Skeletal muscle cell (primary cell): ENCODE results near the genes OXA1L, LRP10 and AJUBA.

DNA sequence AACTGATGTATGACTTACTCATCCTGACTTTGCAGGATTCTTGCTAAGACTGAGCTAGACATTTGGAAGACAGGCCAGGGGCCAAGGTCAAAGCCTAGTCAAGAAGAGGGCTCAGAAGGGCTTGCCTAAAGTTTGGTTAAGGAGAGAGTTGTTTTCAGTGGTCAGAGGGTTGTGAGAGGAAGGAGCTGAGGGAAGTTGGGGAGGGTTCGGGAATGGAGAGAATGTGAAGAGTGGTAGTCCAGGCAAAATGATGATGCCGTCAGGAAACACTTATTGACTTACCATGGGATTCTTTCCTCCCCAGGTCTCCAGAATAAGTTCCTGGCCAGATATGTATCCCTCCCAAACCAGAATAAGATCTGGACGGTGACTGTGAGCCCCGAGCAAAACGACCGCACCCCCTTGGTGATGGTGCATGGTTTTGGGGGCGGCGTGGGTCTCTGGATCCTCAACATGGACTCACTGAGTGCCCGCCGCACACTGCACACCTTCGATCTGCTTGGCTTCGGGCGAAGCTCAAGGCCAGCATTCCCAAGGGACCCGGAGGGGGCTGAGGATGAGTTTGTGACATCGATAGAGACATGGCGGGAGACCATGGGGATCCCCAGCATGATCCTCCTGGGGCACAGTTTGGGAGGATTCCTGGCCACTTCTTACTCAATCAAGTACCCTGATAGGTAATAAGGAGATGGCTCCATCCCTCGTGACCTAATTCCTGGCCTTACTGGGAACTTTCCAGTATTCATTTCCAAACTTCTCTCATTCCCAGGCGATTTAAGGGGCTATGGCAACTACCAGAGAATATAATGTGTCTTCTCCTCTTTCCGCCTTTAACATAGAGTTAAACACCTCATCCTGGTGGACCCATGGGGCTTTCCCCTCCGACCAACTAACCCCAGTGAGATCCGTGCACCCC, 5.2 kb downstream of the ABHD4 start:
- RRBS, result no CpG with 5 or more reads among the region's 21 CpGs

DNA sequence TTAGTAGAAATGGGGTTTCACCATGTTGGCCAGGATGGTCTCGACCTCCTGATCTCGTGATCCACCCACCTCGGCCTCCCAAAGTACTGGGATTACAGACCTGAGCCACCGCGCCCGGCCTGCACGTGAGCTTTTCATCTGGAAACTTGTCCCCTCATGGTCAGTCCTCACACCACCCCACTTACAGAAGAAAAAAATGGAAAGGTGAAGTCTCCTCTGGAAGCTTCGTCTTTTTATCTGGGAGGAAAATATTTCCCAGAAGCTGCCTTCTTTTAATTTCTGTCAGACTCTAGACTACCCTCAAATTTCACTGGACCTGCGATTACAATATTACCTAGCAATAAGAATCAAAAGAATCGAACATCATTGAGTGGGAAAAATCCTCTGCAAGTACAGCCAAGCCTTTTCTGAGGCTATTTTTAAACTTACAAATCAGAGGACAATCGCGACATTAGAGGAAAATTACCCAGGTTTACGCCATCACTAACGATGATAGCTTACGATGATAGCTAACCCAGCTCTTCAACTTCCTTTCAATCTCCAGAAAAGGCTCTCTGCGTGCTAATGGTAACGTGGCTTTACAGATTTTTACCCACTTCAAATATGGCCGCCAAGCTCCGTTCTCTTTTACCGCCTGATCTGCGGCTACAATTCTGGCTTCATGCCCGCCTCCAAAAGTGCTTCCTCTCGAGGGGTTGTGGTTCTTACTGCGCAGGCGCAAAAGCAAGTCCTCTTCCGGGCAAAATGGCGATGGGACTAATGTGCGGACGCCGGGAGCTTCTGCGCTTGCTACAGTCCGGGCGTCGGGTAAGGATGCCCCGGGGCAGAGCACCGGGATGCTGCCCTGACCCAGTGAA, at the start of gene OXA1L:
Gene OXA1L, plus strand, starts transcription at position 731 of the 857 bp plus-strand sequence.
- RRBS, result under 1% methylated on average over 5 of the region's 36 CpGs

DNA sequence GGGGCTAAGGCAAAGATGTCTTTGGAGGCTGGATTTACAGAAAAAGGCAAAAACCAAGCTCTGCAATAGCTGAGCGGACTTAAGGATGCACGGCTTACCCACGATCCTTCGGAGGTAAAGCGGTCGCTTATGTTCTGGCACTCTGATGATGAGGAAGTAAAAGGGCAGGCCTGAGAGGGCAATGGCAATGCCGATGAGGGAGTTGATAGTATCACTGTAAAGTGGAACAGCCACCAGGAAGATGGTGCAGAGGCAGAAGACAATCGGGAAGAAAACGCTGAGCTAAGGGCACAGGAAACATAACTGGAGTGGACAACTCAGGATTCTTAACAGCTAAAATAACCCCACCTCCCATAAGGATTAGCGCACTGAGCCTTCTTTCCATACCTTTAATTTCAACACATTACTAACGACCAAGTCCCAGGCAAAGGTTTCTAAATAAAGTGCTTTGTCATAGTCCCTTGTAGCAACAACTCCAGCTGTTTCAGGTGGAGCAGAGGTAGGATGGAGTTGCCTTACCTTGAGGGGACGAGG, 7.4 kb downstream of the OXA1L start:
- RRBS, result no CpG with 5 or more reads among the region's 12 CpGs

DNA sequence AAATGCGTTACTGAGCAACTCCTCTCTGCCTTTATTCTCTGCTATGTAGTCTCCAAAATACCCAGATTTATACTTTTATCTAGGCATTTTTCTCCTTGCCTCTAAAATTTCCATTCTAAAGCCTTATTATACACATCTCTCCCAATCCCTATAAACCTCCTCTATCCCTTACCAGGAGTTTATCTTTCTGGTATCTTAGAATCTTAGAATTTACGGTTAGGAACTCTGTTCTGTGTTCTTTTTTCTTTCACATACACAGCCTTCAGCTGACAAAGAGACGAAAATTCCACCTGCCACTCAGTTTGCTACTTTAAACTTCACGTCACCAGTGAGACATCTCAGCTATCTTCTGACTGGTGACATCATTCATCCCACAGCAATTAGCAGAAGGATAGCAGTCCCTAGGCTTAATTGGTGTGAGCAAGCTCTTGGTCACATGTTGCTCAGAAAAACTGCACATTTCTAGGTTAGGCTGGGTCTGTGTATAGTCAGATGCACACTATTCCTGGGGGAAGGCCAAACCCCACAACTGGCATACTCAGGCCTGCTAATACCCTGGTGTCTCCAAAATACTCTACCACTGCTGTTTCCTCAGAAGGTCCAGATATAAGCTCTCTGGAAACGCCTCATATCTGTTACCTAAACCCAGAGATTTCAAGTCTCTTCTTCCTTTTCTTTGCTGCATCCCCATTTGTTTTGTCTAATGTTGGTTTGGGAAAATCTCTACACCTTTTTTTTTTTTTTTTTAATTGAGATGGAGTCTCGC, 23.9 kb downstream of the SLC7A7 start:
- RRBS, result no CpG with 5 or more reads among the region's 6 CpGs

- RRBS, result under 1% methylated on average over 40 of the region's 48 CpGs
These were observed at the start of gene LRP10 for GRCh38 chr14:22871737-22872233. LRP10 (plus strand) TSS chr14:22871740.

DNA sequence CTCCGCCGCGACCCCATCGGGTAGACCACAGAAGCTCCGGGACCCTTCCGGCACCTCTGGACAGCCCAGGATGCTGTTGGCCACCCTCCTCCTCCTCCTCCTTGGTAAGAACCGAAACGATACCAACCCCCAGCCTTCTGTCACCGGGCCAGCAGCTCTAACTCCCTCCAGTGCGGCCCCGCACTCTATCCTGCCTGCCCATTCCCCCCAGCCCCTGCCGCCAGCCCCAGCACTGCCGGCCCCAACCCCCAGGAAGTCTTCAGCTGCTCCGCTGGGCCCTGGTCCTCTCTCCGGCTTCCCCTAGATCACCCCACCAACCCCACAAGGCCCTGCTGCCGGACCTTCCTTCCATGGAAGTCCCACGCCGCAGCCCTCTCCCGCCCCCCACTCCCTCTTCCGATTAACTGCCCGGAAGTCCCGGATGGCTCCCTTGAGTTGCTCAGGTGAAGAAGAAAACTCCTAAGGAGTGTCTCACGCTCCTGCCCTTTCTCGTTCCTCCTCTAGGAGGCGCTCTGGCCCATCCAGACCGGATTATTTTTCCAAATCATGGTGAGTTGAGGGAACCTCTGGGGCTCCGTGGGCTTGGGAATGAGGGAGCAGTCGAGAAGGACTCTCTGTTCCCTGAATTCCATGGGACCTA, 814 bp downstream of the LRP10 start:
- RRBS, result 1% methylated on average over 18 of the region's 28 CpGs

DNA sequence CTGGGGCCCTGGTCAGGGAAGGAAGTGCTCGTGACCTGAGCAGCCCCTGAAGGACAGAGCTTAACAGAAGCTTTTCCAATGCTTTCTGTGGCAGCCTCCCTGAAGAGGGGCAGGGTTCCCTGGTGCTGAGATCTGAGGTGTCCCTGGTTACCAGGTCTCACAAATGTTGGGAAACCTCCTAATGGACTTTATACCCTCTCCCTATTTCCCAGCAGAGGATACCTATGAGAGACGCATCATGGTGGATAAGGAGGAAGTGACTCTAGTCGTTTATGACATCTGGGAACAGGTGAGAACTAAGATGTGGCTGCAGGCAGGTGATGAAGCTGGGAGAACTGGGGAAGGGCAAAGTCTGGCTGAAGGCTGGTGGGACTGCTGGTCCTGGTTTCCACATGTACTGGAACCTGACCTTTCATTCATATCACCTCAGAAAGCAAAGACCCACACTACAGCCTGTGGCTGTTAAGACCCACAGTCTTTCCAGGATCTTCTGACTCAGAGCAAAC, 2.1 kb downstream of the REM2 start:
- RRBS, result no CpG with 5 or more reads among the region's 3 CpGs

- RRBS, result no CpG with 5 or more reads among the region's 12 CpGs
These were observed 13.7 kb downstream of the RBM23 start for GRCh38 chr14:22905195-22905671.

GRCh38 chr14:22982159-22983271, at the start of gene AJUBA:
AJUBA (minus strand) TSS chr14:22982551.
- RRBS, result under 1% methylated on average over 11 of the region's 72 CpGs

DNA sequence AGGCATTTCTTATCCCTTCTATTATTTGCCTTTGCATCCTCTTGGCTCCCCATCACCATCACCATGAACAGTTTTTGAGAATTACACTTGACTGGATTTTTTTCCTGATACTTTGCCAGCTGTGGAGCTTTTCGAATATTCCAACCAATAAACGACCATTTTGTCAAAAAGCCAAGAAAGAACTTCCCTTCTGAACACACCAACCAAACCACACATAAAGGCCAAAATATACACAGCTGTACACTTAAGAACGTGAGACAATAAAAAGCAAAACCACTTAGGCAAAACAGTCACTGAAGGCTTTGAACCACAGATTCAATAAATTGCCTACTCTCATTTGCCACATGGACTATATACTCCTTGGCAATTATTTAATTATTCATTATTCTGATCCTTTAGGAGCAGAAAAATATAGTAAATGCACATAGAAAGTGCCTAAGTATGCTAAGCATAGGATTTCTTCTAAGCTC, 1.1 kb downstream of the C14orf93 start:
- RRBS, result no CpG with 5 or more reads among the region's 3 CpGs

GRCh38 chr14:23090386-23090825, 4.5 kb downstream of the ACIN1 start:
- RRBS, result no CpG with 5 or more reads among the region's 5 CpGs

DNA sequence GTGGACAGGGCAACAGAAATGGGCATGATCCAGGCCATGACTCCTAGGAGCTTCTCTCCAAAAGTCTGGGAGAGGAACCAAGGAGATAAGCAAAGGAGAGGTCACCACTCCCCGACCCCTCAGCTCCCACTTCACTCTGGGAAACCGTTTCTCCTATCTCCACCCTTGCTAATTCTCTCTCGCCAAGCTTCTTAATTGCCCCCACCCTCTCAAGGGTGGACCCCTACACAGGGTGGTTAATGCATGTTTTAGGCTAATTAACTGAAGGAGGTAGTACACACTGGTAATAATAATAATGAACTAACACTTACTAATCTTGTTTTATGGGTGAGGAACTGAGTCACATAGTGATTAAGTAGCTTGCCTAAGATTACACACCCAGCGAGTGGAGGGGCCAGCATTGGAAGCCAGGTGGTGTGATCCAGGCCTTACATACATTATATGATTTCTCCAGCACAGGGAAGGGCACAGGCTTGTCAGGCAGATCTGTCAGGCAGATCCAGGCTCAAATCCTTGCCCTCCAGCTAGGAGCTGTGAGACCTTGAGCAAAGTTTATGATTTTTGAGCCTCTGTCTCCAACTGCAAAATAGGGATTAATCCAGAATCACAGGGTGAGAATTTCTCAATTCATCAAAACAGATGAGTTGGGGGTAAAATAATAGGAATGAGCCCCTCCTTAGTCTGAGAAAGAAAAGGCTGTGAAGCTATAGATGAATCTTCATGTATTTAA, 19.1 kb upstream of the CEBPE start:
- RRBS, result no CpG with 5 or more reads among the region's 4 CpGs

GRCh38 chr14:23147664-23148122, 28.6 kb upstream of the CEBPE start:
- RRBS, result no CpG with 5 or more reads among the region's 1 CpG

- RRBS, result no CpG with 5 or more reads among the region's 3 CpGs
These were observed 30.0 kb downstream of the SLC7A8 start for GRCh38 chr14:23153523-23153832.

DNA sequence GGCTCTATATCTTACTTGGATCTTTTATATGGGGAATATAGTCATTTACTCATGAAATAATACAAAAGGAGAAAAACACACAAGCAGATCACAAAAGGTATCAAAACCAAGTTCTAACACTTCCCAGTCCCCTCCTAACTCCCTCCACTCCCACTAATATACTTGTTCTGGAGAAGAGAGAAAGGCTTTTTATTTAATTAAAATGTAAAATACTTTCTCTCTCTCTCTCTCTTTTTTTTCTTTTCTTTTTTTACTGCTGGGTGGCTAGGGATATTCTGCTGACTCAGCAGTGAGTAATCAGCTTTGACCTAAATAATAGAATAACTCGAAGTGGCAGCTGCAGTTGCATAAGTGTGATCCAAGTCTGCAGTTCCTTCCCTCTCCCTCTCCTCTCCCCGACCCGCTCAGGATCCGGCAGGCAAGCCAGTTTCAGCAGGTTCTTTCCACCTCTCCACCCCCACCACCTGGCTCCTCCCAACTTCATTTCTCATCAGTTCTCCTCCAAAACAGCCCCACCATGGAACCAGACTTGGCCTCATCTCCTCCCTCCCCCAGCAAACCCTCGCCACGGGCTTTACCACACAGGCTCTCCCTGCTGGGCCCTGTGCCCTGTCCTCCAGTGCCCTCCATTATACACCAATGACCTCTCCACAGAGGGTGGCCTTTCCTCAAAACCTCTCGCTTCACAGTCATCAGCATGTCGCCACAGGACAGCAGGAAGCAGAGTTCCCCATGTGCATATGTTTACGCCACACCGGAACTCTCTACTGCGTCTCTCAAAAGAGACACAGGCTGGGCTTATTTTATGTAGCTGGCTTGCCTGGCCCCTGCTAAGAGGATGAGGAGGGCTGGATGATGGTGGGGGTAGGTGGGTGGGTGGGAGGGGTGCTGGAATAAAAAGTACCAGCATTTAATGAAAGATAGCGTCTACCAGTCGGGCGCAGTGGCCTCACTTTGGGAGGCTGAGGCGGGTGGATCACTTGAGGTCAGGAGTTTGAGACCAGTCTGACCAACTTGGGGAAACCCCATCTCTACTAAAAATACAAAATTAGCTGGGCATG, 22.4 kb downstream of the SLC7A8 start:
- RRBS, result no CpG with 5 or more reads among the region's 15 CpGs

DNA sequence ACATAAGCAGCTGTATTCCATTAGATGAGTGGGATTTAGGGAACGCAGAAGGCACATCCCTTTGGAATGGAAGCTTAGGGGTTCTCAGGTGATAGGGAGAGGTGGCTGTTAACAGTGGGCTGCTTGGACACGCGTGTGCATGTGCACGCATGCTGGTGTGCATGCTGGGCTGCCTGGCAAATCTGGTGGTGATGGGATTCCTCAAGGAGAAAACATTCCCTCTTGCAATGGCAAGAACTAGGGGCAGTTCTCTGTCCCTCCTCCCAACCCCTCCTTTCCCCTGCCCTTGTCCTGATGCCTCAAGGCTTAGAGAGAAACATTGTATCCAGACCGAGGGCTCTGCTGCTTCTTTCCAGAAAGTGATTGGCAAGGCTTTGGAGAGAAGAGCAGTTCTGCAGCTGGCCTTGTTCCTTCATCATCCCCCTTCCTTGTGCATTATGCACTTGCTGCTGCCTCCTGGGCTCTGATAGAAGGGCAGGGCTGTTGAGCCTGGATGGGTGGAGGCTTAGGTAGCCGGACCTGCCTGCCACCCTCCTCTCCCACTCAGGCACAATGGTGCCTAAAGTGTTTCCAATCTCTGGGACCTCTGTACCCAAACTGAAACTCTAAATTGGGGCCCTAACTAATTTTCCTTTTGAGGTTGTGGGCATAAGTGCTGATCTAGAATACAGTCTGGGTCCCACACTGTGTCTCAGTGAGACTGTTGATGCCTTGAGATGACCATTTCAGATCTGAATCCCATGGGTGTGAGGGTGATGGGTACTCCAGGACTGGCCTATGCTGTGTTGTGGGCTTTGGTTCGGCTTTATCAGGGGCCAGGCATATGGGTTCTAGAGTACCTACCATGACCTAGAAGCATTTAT, 2.9 kb downstream of the BCL2L2 start:
- RRBS, result no CpG with 5 or more reads among the region's 7 CpGs

DNA sequence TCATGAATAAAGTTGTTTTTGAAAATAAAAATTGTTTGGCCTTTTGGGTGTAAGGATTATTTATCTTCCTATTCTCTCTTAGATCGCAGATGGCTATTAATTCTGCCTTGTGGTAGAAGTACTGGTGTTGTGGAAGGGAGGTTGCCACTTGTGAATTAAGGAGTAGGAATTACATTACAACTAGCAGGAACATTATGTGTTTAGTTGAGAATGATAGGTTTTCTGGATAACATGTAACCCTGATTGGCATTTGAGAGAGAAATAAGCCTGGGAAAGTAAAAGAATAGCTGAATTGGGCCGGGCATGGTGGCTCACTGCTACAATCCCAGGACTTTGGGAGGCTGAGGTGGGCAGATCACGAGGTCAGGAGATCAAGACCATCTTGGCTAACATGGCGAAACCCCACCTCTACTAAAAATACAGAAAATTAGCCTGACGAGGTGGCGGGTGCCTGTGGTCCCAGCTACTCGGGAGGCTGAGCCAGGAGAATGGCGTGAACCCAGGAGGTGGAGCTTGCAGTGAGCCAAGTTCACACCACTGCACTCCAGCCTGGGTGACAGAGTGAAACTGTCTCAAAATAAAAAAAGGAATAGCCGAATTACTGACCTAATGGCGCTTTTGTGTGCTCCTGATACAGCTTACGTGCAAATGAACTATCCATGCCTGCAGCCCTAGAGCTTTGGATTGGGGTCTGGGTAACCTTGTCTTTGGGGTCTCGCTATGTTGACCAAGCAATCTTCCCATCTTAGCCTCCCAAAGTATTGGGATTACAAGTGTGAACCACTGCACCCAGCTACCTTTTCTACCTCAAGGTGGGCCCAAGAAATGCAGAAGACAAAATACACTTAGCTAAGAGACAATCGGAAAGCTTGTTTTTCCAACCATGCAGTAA, 5.1 kb downstream of the PABPN1 start:
- RRBS, result no CpG with 5 or more reads among the region's 13 CpGs

DNA sequence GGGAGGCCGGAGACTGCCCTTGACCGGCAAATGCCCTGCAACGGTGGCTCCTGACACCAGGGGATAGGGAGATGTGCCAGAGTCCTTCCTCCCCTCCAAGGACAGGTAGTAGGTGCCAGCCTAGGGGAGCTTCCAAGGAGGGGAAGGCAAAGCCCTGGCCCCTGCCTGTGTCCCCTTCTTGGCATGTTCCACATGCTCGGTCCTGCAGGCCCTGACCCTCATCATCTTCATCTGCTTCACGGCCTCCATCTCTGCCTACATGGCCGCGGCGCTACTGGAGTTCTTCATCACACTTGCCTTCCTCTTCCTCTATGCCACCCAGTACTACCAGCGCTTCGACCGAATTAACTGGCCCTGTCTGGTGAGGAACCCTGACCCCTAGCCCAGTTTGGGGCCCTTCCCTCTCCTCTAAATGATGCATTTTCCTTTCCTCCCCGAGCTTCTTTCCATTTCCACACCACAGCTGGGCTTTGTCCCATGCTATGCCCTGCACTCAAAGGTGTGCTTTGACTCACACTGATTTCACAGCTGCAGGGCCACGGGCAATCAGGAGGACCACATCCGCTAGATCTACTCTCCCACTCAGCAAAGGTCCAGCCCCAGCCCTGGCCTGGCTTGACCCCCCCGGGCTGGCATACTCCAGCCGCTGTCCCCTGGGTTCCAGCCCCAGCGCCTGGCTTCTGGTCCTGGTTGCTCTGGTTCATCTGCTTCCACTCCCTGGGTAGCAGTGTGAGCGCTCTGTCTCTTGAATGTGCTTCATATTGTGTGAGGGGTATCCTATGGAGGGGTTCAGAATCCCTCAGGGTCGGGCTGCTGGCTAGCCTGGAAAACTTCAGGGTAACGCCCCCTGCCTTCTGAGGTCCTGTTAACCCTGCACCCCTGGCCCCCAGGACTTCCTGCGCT, 1.5 kb downstream of the CMTM5 start:
- RRBS, result no CpG with 5 or more reads among the region's 21 CpGs

GRCh38 chr14:23414345-23415012, 6.4 kb upstream of the MYH6 start:
- RRBS, result no CpG with 5 or more reads among the region's 9 CpGs